Umbilical cord (tissue), 2 donors: ENCODE measurements around a stretch of chr1.

- RAMPAGE, long total RNA = no peak
Measured at GRCh38 chr1:51270889-51271737, 35.0 kb downstream of the RNF11 start.

DNA sequence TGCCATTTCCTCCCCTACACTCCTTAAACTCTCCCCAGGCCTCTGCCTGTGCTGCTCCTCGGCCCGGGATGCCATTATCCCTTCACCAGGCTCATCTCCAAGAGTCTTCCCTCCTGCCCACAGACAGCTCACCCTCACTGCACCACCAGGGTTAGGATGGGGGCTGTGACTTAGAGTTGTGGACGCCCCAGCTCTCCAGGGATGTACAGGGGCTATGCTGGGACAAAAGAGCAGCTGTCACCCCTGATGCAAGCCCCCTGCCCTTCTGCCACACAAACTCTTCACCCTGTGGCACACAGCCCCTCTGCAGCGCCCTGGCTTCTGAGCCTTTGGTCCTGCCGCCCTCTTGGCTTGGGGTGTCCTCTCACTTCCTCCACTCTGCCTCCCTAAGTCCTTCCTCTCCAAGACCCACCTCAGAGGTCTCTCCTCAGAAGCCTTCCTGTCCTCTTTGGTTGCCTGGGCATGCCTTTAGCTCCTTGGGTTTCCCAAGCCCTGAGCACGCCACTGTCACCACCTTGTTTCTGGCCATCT lies 31.9 kb downstream of the TTC39A start:
- RAMPAGE, long total RNA = no peak

GRCh38 chr1:51305318-51305839 lies 25.0 kb downstream of the TTC39A start:
- RAMPAGE, long total RNA = no peak

DNA sequence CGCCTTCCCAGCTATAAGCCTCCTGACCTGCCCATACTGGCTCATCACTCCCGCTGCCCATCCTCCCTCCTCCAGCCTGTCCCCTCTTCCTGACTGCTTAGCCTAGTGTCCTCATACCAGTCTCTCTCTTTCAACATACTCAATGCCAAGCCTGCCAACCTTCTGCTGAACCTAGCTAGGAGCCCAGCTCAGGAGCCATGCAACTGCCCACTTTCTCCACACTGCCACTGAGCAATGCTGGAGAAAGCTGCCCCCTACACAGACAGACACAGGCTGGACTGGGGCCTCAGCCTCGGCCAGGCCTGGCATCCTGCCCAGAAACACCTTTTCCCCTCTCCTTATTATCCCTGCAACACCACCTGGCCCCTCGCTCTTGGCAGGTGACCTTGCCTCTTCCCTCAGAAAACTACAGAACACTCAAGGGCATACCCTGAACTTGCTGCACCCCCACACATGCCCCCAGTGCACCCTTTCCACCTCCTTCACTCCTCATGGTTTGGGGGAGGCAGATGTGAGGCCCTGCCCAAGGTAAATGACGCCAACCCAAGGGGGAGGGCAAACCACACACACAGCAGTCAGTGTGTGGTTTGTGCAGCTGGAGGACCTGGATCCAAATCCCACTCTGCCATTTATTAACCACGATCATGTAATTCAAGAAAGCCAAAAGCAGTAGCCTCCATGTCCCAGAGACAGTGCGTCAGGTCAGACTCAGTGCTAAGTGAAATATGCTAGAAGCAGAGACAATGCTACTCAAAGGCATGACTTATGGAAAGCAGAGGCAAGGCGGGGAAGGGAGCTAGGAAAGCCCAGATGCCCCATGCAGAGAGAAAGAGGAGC lies 13.8 kb downstream of the TTC39A start:
- RAMPAGE, long total RNA = no peak

- RAMPAGE, long total RNA = no peak
Measured at GRCh38 chr1:51370872-51371223, 40.5 kb upstream of the TTC39A start.

DNA sequence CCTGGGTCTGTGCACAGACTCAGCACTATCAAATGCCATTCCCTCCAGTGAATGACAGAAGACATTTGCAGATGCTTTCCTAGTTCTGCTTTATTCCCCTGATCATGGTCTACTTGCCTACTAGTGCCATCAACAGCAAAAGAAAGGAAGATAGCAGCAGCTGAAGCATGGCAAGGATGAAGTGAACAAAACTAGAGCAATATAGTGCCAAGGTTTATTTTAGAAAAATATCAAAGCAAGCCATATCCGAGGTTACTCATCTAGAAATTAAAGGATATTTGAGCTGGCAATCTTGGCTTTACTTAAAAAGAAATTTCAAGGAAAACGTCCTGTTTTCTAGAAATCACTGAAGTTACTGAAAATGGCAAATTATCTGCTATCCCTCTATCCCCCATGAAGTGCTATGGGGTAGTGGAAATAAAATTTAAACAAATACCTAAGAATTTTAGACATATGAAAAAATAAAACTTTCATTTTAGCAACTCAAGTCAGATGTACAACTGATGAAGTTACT lies 85.9 kb upstream of the TTC39A start:
- RAMPAGE, long total RNA = no peak

DNA sequence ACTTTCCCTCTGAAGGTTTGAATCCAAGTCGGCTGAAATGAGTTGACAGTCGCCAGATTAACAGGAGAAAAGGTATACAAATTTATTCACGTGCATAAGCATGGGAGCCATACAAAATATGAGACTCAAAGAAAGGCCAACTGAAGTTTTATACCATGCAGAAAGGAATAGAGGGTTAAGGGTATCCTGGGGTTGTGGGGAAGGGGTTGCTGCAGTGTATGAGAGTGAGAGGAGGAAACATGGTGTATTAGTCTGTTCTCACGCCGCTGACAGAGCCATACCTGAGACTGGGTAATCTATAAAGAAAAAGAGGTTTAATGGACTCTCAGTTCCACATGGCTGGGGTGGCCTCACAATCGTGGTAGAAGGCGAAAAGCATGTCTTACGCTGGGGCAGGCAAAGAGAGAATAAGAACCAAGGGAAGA lies 17.6 kb downstream of the OSBPL9 start:
- RAMPAGE, long total RNA = no peak

DNA sequence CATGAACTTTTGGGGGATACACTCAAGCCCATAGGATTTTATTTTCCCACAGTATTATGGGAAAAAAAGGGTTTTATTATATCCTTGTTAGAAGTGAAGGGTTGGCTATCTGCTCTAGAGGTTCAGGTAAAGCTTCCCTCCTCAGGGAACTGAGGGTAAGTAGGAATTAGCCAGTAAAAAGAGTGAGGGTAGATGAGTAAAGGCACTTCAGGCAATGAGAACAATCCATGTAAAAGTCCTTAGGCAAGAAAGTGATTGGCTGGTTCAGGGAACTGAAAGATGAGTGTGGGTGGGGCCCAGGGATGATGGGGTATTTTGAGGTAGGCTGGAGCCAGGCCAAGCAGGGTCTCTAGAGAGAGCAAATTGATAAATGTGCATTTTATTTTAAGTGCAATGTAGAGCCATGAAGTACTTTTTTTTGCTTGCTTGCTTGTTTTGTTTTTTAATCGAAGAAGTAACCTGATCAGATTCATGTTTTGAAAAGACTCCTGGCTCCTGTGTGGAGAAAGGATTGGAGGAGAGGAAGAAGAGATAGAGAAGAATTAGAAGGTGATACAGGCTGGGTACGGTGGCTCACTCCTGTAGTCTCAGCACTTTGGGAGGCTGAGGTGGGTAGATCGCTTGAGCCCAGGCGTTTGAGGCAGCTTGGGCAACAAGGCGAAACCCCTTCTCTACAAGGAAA lies 26.5 kb downstream of the OSBPL9 start:
- RAMPAGE, long total RNA = no peak

DNA sequence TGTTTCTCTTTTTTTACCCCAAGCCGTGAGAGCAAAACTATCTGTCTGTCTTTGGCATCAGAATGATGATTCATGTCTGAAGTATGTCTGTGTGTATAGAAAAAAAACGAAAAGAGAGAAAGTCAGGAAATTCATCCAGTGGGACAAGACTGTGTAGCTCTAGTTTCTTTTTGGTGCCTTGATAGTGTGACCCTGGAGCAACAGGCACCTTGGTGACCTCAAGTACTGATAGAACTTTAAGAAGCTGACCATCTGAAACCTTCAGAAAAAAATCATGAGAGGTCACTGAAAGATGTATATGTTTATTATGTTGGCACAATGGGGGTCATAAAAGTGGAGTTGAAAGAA lies 44.4 kb downstream of the OSBPL9 start:
- RAMPAGE, long total RNA = no peak

DNA sequence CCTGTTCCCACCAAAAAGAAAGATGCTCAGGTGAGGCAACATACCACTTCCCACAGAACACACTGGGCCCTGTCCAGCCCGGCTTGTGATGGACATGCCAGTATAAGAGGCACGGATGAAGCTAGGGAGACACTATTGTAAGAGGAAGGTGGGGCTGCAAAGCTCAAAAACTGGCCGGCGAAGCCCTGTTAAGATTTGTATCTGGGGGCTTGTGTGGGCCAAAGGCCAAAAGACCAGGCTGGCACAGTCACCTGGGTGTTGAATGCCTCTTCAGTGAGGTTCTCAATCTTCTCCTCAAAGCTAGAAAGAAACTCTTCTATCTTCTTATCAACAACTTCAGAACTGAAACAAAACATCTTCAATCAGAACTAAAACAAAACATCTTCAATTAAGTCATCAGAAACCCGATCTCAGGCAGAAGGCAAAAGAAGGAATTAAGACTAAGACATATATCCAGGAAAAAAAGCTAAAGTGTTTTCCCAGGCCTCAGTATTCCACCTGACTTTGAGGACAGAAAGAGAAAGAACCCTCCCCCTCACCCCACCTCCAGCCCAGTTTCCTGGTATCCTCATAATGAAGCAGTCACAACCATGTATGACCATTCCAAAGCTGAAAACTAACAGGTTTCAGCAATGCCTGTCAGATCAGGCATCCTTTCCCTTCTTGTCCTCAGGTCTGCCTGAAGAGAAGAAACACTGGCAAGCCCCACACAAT lies 87.7 kb downstream of the NRDC start:
- RAMPAGE, long total RNA = no peak

GRCh38 chr1:51792959-51793933 lies 85.3 kb downstream of the NRDC start:
- RAMPAGE, long total RNA = no peak

- RAMPAGE, long total RNA = no peak
Measured at GRCh38 chr1:51793946-51794718, 84.4 kb downstream of the NRDC start.

- RAMPAGE, long total RNA = no peak
Measured at GRCh38 chr1:52020781-52021259, 12.8 kb downstream of the KTI12 start.

DNA sequence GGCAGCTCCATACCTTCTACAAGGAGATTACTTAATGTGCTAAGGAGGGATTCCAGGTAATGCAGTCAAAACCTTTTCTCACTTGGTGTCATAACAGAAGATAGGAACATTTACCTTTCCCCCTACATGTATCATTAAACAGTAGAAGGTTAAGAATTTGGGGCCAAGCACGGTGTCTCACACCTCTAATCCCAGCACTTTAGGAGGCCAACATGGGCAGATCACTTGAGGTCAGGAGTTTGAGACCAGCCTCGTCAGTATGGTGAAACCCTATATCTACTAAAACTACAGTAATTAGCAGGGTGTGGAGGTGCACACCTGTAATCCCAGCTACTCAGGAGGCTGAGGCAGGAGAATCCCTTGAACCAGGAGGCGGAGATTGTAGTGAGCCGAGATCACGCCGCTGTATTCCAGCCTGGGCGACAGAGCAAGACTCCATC lies 4.8 kb downstream of the PRPF38A start:
- RAMPAGE, long total RNA = no peak

GRCh38 chr1:52637478-52637961 lies 4.6 kb downstream of the SHISAL2A start:
- RAMPAGE, long total RNA = no peak

DNA sequence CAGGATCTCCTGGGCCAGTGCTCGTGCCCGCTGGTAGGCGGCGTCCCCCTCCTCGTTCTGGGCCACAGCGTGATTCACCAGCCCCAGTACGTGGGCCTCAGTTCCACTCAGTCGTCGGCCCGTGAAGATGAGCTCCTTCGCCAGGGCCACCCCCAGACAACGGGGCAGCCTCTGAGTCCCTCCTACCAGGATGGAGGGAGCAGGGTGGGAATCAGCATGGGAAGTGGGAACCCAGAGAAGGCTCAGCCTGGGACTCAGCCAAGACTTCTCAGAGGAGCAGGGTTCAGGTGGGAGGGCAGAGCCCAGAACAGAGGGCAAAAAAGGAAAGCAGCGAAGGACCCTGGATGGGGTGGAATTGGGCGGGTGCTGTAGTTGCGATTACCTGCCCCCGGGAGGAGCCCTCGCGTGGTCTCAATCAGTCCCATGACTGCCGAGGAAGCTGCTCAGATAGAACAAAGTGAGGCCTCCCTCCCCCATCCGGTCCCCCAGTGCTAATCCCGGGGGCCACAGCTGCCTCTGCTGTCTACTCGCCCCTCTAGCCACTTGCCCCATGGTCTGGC lies 16.8 kb downstream of the ECHDC2 start:
- RAMPAGE, long total RNA = no peak

- RAMPAGE, long total RNA = no peak
Measured at GRCh38 chr1:53047027-53047321, 15.0 kb upstream of the PODN start.

- RAMPAGE, long total RNA = no peak
Measured at GRCh38 chr1:53121483-53122082, 20.9 kb downstream of the SLC1A7 start.

- RAMPAGE, long total RNA = no peak
Measured at GRCh38 chr1:53196040-53196471, 568 bp upstream of the CPT2 start.

DNA sequence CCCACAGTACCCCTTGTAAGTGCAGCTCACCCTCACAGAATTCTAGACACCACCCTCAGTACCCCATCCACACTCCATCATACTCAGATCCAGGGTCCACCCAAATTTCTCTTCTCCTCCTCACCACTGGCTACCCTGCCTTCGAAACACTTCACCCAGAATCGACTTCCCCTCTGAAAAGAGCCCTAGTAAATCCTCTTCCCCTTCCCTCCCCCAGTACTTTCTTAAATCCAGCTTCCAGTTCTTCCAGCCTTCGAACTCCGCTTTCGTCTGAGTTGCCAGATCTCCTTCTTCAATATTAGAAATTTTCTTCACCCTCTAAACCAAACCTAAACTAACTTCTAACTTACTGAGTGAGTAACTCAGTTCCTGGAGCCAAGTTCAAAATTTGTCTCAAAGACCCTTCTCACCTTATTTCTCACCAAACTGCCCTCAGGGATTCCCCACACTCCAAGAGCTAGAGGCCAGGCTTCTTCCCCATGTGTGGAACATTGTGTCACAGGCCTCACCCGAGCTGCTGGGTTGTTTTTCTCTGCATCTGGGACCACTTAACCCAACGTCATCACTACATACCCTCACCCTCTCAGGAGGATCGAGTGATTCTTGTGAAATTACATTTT lies 1.3 kb downstream of the CPT2 start:
- RAMPAGE, long total RNA = no peak